ENCODE measurements around a stretch of chr19.

- RRBS: 7% methylated on average over 22 of the region's 33 CpGs
Measured at GRCh38 chr19:1295654-1295962, 9.9 kb downstream of the EFNA2 start.

DNA sequence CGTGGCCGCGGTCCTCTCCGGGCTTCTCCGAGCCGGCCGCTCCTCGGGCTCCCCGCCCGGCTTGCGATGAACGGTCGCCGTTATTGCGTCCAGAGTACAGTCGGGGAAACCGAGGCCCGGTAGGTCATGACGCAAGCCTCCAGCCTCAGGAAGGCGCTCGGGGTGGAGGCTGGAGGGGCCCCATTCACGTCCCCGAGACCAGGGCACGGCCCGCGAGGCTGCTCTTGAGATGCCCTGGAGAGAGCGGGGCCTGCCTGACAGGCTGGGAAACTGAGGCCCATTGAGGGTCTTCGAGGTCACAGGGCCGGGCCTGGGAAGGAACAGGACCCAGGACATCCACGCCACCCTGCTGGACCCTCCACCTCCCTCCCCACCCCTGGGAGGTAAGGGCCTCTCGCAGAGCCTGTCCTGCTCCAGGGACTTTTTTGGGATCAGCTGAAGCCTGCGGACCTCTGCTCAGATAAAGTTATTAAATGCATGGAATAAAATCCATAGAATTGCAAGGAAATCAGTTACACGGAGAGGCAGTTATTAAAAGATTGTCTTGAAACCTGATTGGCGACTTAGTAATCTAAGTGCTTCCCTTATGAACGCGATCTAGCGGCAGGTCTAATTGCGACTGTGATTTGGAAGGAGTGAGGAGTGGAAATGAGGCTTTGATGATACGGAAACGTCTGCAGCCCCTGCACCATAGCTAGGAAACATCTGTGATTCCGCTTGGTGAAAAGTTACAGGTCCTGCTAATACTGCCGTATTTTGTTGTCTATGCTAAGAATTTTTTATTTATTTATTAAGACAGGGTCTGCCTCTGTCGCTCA, 540 bp downstream of the NDUFS7 start:
- RRBS: 2% methylated on average over 9 of the region's 43 CpGs

DNA sequence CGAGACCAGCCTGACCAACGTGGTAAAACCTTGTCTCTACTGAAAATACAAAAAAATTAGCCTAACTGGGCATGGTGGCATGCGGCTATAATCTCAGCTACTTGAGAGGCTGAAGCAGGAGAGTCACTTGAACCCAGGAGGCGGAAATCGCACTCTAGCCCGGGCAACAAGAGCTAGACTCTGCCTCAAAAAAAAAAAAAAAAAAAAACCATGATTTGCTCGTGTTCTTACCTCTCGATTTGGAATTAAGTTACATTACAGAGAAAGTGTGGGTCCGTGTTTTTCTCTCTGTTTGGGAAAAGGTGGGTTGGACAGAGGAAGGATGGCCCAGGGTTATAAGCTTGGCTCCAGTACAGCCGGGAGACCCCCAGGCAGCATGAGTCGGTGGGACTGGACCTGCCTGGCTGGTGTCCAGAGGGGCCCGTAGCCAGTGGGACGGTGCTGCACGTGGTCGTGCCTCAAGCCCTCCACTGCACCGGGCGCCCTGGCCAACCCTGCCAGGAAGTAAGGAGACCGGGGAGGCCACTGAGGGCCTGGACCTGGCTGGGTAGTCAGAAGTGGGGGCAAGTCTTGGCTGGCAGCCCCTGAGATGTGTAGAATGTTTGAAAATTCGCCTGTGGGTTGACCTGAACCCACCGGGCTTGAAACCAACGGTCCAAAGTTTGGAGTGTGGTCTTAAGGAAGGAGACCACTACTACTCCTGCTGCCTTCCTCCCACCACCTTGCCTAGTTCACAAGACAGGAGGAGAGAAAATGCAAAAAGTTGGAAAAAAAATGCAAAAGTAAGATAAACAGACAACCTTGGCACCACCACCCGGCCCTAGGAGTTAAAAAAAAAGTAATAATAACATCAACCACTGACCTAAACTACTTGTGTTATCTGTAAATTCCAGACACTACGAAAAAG, 3.8 kb downstream of the RPS15 start:
- RRBS: 88% methylated on average over 8 of the region's 23 CpGs

DNA sequence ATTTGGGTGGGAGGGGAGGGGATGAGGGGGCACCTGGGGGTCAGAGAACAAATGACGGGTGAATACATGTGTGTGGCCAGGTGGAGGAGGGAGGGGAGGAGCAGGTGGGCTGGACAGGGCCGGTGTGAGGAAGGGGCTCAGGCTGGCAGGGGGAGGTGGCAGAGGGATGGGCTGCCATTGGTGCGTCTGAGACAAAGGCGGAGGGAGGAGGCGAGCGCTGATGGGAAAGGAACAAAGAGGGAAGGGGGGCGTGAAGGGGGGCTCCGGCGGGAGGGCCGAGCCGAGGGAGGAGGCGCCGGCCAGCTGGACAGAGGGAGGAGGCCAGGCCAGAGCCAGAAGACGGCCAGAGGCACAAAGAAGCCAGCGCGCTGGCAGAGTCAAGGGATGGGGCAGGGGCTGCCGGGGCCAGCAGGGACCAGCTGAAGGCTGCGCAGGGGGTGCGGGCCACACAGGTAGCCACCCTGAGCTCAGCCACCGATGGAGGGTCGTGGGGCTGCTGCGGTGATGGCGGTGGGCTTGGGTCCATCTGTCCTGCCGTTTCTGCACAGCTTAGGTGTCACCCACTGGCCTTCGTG, 2.0 kb downstream of the APC2 start:
- RRBS: 46% methylated on average over 3 of the region's 25 CpGs

DNA sequence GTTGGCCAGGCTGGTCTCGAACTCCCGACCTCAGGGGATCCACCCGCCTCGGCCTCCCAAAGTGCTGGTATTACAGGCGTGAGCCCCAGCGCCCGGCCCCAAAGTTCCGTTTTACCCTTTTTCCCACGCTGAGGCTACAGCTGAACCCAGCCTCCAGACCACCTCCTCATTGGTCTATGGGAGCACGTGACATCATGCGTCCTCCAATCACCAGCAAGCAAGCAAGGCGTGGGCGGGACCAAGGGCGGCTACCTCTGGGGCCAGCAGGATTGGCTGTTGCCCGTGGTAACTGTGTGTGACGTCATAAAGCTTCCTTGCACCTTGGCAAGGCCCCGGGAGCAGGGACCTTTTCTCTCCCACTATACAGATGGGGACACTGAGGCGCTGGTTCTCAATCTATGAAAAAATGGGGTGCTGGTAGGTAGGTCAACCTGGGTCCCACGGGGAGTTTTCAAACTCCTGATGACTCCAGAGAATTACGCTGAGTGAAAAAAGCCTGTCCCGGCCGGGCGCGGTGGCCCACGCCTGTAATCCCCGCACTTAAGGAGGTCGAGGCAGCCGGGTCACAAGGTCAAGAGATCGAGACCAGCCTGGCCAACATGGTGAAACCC, 18.8 kb downstream of the PLK5 start:
- RRBS: 62% methylated on average over 2 of the region's 29 CpGs

DNA sequence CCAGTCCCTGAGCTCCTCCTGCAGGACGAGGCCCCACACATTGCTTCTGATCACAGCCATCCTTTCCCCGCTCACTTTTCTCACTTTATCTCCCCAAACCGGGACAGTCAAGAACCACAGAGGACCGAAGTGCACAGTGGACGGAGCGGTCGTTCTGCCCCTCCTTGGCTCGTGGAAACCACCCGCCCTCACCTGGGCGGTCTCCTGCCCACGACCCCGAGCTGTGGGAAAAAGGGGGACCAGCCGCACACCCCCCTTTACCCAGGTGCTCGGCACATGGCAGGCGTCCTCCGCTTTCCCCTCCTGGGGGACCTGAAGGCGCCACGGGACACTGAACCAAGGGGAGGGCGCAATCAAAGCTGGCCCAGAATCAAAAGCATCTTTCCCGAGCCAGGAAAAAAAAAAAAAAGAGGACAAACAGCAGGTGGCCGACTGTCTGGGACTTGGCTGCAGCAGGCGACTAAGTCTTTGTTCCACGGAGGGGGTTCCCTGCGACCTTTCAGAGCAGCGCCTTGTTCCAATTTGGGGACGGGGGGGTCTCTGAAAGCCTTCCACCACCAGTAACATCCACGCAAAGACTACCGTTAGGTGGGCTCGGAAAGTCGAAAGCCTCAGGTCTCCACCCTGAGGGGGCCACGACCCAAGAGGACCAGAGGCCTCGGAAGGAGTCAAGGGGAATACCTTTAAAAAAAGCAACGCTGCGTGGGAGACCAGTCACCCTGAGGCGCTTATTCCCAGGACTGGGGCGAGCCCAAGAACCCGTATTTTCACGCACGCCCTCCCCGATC, 1.2 kb downstream of the MBD3 start:
- RRBS: no CpG with 5 or more reads among the region's 40 CpGs

GRCh38 chr19:1648105-1648704, 4.2 kb downstream of the TCF3 start:
- RRBS: 96% methylated on average over 7 of the region's 26 CpGs

- RRBS: no CpG with 5 or more reads among the region's 13 CpGs
Measured at GRCh38 chr19:1813229-1814027, 1.4 kb upstream of the ATP8B3 start.

- RRBS: 91% methylated on average over 4 of the region's 25 CpGs
Measured at GRCh38 chr19:1871082-1871812, 7.9 kb upstream of the KLF16 start.

- RRBS: 88% methylated on average over 4 of the region's 35 CpGs
Measured at GRCh38 chr19:1876503-1877097, 8.7 kb downstream of the ABHD17A start.

DNA sequence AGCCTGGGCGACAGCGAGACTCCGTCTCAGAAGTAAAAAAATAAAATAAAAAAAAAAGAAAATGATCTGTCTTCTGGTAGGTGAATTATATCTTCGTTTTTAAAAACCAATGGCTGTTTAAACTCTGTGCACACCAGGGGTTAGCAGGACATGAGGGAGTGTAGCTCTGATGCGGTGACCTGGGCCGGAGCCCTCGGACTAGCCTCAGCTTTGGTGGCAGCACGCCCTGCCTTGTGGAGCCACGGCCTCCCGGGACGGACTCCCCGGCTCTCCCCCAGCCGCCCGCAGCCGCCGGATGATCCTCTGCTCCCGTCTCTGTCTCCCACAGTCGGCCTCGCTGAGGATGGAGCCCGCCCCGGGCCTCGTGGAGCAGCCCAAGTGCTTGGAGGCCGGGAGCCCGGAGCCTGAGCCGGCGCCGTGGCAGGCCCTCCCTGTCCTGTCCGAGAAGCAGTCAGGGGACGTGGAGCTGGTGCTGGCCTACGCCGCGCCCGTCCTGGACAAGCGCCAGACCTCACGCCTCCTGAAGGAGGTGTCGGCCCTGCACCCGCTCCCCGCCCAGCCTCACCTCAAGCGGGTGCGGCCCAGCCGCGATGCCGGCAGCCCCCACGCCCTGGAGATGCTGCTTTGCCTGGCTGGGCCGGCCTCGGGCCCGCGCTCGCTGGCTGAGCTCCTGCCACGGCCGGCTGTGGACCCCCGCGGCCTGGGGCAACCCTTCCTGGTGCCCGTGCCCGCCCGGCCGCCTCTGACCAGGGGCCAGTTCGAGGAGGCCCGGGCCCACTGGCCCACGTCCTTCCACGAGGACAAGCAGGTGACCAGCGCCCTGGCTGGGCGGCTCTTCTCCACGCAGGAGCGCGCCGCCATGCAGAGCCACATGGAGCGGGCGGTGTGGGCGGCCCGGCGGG, 6.8 kb downstream of the ADAT3 start:
- RRBS: 34% methylated on average over 33 of the region's 72 CpGs

- RRBS: 90% methylated on average over 2 of the region's 29 CpGs
Measured at GRCh38 chr19:1981383-1981972, 34.0 kb downstream of the BTBD2 start.

GRCh38 chr19:2059057-2060280, 8.4 kb upstream of the MKNK2 start:
- RRBS: 0% methylated on average over 3 of the region's 40 CpGs

DNA sequence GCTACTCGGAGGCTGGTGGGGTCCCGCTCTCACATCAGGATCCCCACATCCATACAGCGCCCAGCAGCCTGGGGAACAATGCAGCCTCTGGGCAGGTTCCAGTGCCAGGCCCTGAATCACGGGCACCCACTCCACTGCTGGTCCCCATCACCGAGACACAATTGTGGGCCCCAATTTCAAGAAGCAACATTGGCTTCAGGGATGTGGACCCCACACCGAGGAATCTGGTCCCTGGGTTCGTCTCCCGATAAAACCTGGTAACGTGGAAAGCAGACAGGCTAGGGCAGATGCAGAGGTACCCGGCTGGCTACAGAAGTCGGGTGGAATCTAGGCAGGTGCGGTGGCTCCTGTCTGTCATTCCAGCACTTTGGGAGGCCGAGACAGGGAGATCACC, 20.6 kb downstream of the MOB3A start:
- RRBS: no CpG with 5 or more reads among the region's 13 CpGs

GRCh38 chr19:2087538-2088280, 8.4 kb downstream of the MOB3A start:
- RRBS: no CpG with 5 or more reads among the region's 16 CpGs

GRCh38 chr19:2123681-2124256, 27.1 kb downstream of the IZUMO4 start:
- RRBS: 91% methylated on average over 7 of the region's 23 CpGs

- RRBS: 100% methylated on average over 1 of the region's 23 CpGs
Measured at GRCh38 chr19:2126955-2127516, 24.3 kb downstream of the AP3D1 start.

- RRBS: no CpG with 5 or more reads among the region's 37 CpGs
Measured at GRCh38 chr19:2132264-2133560, 18.7 kb downstream of the AP3D1 start.

- RRBS: no CpG with 5 or more reads among the region's 21 CpGs
Measured at GRCh38 chr19:2179745-2180255, 16.1 kb downstream of the DOT1L start.

- RRBS: 96% methylated on average over 1 of the region's 17 CpGs
Measured at GRCh38 chr19:2180755-2181314, 17.1 kb downstream of the DOT1L start.

Measured in Ishikawa (cell line).